ENCODE measurements around the gene PDCD10.

- RRBS = no CpG with 5 or more reads among the region's 4 CpGs
Measured at GRCh38 chr3:159045167-159045658, 23.9 kb upstream of the IQCJ start.

- RRBS = no CpG with 5 or more reads among the region's 9 CpGs
Measured at GRCh38 chr3:159187690-159188145, 85.3 kb upstream of the IQCJ-SCHIP1 start.

- RRBS = no CpG with 5 or more reads among the region's 5 CpGs
Measured at GRCh38 chr3:159790131-159790511, 435.1 kb upstream of the C3orf80 start.

GRCh38 chr3:159852654-159853791, 372.2 kb upstream of the C3orf80 start:
- RRBS = 13% methylated on average over 4 of the region's 12 CpGs

- RRBS = no CpG with 5 or more reads among the region's 23 CpGs
Measured at GRCh38 chr3:159856431-159857555, 368.4 kb upstream of the C3orf80 start.

DNA sequence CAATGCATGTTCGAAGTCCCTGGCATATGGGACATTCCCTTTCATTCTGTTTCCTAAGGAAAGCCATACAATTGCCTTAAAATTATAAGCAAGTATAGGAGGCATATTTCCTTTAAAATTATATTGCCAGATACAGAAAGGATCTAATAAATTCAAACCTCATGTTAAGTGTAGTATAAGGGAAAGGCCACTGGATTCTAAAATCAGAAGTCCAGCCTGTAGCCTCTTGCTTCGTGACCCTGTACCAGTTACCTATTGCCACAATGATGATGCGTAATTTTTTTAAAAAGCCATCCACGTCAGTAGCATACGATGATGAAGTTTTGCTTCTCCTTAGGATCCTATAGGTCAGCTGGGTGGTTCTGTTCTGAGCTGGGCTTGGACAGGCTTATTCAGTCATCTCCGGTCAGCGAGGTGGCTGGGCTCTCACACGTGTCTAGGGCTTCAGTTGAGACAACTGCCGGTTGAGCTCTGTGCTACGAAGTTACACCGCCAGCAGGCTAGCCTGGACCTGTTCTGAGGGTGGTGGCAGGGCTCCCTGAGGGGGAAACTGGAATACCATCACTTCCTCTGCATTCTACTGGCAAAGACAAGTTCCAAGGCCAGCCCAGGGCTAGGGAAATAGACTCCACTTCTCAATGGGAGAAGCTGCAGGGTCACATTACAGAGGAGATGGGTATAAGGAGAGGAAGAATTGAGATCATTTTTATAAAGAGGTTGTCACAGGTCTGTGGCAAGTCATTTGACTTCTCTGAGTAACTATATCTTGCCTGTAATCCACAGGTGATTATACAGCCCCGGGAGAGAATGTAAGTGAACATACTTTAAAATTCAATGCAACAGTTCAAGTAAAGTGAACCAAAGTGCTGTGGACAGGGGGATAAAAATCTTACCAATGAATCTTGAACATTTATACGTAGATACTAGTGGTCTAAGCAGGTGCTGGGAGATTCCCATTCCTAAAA, 343.5 kb upstream of the C3orf80 start:
- RRBS = 75% methylated on average over 4 of the region's 13 CpGs

DNA sequence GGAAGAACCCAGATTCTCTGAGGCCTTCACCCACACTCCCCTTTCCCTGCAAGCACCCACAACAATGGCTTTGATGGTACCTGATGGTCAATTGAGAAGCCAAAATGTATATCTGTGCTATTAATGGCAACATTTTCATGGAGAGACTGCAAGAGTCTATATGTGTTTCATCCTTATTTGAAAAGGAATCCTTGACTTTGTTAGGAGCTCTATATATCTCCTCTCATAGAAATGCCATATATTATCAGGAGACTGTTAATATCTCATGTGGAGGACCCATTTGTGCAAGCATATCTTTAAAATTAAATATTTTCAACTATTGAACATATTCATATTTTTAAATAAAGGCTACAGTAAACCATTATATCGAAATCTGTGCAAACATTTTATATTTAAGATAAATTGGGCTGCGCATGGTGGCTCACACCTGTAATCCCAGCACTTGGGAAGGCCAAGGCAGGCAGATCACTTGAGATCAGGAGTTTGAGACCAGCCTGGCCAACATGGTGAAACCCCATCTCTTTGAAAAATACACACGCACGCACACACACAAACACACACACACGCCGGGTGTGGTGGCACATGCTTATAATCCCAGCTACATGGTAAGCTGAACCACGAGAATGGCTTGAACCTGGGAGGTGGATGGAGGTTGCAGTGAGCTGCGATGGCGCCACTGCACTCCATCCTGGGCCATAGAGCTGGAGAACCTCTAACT, 22.0 kb downstream of the TRIM59 start:
- RRBS = no CpG with 5 or more reads among the region's 9 CpGs

GRCh38 chr3:160601303-160601748, 36.0 kb upstream of the KPNA4 start:
- RRBS = no CpG with 5 or more reads among the region's 1 CpG

GRCh38 chr3:160719057-160719454, 37.0 kb upstream of the PPM1L start:
- RRBS = no CpG with 5 or more reads among the region's 8 CpGs

GRCh38 chr3:161231448-161231723, 10.3 kb downstream of the NMD3 start:
- RRBS = no CpG with 5 or more reads among the region's 3 CpGs

- RRBS = no CpG with 5 or more reads among the region's 2 CpGs
Measured at GRCh38 chr3:164289252-164289520, 789.1 kb downstream of the SI start.

DNA sequence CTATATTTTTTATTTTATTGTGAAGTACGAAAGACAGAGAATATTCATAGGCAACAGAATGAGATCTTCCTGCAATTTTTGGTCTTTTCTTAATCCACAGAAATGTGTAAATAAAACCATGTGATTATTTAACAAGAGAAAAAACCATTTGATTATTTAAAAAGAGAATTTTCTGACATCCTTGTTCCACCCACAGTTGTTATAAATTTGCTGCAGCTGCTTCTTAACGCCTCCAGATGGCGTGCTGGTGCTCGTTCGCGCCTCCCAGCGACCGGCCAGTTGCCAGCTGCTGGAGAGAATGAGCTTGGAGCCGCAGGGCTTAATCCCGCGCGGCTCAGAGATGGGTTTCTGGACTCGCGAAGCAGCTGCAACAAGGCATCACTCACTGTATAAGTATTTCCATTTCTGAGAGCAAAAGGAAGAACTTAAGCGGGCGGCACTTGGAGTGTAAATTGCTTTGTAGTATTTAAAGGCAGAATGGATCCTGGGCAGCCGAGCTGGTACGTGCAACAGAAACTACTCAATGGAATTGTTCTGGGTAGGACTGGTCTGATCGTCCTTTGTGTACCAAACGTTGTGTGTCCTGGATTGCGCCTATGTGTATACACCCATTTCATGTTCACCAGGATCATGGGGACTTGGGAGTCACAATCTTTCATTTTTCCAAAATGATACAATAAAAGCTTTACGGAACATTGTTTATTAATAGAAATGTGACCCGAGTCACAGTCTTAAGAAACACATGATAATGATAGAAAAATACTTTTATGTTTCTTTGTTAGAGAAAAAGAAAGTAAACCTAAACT, 10.7 kb upstream of the SLITRK3 start:
- RRBS = no CpG with 5 or more reads among the region's 23 CpGs

DNA sequence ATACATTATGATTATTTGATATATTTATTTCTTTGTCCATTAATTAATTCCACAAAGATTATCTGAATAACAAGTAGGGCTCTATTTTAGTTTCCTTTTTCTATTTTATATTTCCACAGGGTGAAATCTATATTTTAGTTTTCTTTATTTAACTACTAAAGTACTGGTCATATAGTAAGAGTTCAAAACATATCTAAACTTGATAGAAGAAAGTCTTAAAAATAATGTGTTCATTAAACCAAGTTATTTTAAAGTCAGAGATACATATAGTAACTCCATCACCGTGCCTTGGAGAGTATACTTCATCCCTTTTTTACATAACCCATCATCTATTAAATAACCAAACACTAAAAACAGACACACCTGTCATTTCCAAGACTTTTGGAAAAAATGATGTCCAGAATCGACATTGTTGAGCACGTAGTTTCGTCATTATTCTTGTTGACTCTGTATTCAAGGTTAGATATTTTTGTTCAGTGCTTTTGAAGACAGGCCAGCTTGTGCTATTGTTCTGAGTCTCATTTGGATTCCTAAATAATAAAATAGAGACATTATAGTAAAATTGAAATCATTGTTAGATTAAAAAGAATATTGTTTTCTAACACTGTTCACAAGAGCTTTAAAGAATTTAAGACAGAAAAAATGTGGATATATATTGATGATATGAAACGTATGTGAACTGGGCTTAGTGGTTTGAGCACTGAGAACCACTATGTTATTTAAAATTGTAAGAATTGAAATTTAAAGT, 51.3 kb downstream of the BCHE start:
- RRBS = no CpG with 5 or more reads among the region's 5 CpGs

GRCh38 chr3:167734146-167735010, at the start of gene PDCD10:
PDCD10 (minus strand) TSS chr3:167734892.
- RRBS = 2% methylated on average over 14 of the region's 45 CpGs

DNA sequence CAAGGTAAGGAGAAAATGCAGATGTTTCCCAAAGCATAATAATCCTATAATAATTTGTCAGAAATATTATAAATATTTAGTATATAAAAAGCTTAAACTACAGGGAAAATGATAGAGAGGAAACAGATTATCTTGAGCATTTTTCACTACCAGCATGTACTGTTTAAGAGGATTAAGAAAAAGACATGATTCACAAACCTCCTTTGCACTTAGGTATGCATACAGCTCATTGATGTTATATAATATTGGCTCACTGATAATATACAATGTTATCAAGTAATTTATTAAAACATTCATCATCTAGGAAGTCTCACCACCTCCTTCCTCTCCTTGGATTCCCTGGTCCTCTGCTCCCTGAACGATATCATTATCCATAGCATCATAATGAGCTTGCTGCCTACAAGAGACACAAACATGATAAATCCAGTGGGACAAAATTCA, 66.8 kb downstream of the GOLIM4 start:
- RRBS = no CpG with 5 or more reads among the region's 1 CpG

- RRBS = no CpG with 5 or more reads among the region's 6 CpGs
Measured at GRCh38 chr3:168249196-168249418, 153.4 kb upstream of the GOLIM4 start.

GRCh38 chr3:168517384-168518134, 421.8 kb upstream of the GOLIM4 start:
- RRBS = no CpG with 5 or more reads among the region's 12 CpGs

DNA sequence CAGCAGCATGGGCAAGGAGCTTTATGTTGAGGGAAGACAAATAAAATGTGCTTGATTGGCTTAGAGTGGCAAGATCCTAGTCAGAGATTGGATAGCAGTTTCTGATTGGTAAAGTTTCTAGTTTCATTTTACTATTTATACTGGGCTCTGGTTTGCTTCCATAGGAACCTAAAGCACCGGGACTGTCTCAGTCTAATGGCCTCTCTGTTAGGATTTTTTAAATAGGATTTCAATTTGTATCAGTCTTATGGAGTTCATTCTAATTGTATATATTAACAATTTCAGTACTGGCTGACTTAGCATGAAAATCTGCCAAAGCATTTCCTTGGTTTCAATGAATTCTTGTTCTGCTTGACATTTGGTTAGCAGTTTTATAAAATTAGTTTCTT, 475.1 kb upstream of the GOLIM4 start:
- RRBS = no CpG with 5 or more reads among the region's 1 CpG

- RRBS = no CpG with 5 or more reads among the region's 5 CpGs
Measured at GRCh38 chr3:168870750-168871429, 775.2 kb upstream of the GOLIM4 start.